Non-pigmented ciliary epithelial cell (primary cell): ENCODE data around the genes KCNC3, KLK4, SIGLECL1 and SIGLEC6.

GRCh38 chr19:50329213-50330311, at the start of gene KCNC3:
KCNC3 (minus strand) TSS chr19:50329377.
- RRBS, result no CpG with 5 or more reads among the region's 59 CpGs

DNA sequence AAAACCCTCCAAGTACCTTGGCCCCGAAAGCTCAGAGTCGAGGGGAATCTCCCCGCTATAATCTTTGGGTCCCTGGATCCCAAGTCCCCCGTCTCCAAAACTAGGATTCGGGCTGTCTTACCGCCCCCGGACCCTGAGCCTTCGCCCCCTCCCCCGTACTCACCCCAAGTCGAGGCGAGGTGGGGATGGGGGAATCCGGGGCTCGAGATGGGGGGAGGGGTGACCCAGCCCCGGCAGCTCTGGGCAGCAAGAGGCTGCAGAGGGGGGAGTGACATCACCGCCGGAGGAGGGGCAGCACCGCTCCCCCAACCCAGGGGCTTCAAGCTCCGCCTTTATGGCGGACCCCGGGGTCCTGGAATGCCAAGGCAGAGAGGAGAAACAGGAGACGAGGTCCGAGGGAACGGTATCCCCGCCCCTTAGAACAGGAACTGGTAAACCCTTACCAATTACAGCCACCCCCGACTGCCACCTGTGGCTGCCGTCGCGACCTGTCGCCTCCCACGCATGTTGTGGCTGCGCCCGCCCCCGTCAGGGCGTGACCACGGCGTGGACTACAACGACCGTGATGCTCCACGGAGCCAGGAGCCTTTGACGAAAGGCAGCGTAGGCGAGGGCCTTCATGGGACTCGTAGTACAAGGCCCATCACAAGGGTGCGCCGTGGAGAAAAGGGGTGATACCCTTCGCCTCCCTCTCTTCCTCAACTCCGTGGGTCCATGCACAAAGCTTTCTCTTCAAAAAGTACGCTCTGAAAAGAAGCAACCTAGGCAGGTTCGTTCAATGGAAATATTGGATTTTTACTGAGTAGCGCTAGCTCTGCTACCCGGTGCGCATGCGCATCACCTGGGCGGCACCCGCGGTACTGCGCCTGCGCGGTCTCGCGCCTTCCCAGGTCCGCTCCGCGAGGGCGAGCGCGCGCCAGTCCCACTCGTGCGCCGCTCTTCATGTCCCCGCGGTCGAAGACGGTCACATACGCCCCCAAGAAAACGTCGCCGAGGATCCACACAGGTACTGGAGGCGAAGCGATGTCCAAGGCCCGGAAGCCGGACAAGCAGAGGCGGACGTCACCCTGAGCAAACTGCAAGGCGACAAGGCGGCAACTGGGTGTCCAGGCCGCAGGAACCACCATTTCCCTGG, 4.2 kb upstream of the KCNC3 start:
- RRBS, result 2% methylated on average over 14 of the region's 88 CpGs

DNA sequence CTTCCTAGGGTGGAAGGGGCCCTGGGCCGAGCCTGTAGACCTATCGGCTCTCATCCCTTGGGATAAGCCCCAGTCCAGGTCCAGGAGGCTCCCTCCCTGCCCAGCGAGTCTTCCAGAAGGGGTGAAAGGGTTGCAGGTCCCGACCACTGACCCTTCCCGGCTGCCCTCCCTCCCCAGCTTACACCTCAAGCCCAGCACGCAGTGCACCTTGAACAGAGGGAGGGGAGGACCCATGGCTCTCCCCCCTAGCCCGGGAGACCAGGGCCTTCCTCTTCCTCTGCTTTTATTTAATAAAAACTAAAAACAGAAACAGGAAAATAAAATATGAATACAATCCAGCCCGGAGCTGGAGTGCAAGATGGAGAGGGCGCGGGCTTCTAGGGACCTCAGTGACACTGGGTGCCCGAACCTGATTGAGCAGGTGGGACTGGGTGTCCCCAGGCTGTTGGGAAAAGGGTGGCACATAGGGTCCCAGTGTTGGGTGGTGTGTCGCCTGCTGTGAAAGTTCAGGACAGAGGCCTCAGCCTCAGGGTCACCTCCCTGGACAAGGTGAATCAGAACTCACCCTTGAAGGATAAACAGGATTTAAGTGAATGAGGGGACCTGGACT, 1.4 kb upstream of the POLD1 start:
- RRBS, result 73% methylated on average over 3 of the region's 12 CpGs

DNA sequence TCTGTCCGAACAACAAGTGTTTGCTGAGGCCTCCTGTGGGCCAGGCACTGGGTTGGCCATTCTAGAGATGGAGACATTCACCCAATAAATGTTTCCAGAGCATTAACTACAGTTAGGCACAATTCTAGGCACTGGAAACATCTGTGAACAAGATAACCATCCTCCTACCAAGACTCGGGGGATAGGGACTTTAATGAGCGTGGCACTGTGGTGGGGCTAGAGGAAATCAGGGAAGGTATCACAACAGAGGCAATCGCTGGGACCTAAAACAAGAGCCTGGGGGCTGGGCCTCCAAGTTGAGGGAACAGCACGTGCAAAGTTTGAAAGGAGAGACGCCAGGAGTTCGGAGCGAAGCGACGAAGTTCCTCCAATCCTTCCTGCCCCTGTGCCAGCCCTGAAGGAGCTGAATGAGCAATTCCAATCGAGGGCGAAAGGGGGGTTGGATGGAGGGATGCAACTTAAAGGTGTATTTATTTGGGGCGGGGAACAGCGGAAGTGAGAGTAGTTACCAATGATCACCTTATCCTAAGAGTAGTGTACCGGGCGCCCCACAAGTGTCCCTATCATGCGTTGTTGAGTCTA, 773 bp upstream of the POLD1 start:
- RRBS, result no CpG with 5 or more reads among the region's 17 CpGs

GRCh38 chr19:50468791-50469032, 7.6 kb upstream of the EMC10 start:
- RRBS, result no CpG with 5 or more reads among the region's 5 CpGs

DNA sequence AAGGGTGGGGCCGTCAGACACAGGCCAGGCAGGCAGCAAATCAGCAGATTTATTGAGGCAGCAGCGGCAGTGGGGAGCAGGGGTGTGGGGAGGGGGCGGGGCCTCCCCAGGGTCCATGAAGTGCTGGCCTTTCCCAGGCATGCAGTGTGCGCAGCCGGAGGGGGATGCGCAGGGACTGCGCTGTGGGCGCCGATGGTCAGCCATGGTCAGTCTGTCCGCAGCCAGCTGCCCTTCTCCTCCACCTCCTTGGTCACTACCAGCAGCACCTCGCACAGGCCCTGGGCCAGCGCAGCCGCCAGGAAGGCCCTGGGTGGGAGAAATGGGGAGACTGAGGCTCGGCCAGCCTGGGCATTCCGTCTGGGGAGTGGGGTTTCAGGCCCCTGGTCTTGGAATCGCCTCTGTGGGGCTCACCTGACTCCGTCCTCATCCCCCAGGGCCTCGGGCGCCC, 5.0 kb downstream of the JOSD2 start:
- RRBS, result no CpG with 5 or more reads among the region's 19 CpGs

GRCh38 chr19:50555865-50556489, 12.3 kb downstream of the LRRC4B start:
- RRBS, result no CpG with 5 or more reads among the region's 20 CpGs

DNA sequence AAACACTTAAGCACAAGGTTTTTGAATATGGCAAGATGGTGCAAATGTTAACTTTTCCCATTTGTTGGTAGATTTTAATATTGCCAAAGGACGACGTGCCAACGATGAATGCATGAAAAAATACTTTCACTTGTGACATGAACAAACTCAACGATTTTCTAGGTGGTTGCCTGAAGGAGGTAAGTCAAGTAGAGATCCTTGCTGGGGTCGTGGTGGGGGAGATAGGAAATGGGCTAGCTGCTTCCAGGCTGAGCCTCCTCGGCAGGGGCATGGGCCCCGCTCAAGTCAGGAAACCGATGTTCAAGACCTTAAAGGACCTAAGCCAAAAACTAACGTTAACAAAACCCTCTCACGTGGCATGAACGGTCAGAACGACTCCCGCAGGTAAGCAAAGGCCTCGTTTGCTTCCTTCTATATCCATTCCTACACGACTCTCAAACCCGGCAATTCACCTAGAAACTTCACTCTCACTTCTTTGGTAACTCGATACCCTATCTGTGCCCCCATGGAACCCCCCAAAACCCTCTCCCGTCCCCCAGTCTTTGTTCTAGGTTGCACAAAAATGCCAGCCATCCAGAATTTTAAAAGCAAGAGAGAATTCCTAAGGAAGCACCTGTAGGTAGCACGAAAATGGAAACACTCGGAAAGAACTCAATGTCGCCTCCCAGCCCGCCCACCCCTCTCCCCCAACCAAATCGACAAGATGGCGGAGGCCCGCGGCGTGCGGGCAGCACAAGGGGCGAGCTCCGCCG, 13.5 kb downstream of the ACP4 start:
- RRBS, result no CpG with 5 or more reads among the region's 31 CpGs

DNA sequence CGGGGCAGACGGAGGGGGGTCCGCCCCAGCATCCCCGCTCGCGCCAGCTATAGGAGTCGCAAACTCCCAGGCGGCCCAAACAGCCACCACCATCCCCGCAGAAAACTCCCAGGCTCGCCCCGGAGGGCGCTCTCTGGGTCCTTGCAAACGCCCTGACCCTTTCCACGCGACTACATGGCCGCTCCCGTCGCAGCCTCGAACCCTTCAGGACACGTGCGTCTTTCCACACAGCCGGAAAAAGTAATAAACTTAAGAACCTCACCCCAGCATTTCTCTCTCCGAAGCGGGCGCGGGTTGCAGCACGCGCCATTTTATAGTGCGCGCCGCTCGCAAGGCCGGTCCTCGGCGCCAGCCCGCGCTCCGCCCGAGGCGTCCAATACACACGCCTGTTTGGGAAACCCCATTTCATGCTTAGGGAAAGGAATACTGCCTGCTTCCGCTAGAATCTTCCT, 14.1 kb downstream of the ACP4 start:
- RRBS, result 2% methylated on average over 13 of the region's 42 CpGs

GRCh38 chr19:50804762-50805479, 14.7 kb downstream of the ACP4 start:
- RRBS, result no CpG with 5 or more reads among the region's 30 CpGs

GRCh38 chr19:50850856-50851464, 3.8 kb upstream of the KLK3 start:
- RRBS, result no CpG with 5 or more reads among the region's 8 CpGs

DNA sequence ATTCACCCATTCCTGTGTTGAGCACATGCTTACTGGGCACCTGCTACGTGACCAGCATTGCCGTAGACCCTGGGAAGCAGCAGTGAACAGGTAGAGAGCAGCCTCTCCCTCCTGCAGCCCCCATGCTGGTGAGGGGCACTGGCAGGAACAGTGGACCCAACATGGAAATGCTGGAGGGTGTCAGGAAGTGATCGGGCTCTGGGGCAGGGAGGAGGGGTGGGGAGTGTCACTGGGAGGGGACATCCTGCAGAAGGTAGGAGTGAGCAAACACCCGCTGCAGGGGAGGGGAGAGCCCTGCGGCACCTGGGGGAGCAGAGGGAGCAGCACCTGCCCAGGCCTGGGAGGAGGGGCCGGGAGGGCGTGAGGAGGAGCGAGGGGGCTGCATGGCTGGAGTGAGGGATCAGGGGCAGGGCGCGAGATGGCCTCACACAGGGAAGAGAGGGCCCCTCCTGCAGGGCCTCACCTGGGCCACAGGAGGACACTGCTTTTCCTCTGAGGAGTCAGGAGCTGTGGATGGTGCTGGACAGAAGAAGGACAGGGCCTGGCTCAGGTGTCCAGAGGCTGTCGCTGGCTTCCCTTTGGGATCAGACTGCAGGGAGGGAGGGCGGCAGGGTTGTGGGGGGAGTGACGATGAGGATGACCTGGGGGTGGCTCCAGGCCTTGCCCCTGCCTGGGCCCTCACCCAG, 4.1 kb downstream of the KLK2 start:
- RRBS, result no CpG with 5 or more reads among the region's 13 CpGs

DNA sequence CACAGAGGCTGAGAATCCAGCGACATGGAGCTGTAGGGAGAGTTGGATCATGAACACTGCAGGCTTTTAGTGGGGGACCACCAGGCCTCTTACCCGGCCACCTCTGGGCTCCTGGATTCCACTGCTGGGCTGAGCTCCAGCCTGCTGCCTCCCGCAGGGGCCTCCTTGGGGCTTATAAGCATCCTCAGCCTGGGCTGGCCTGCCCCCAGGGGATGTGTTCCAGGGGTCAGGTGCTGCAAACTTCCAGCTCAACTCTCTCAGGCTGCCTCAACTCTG, at the start of gene KLK4:
Gene KLK4, minus strand, starts transcription at position 150 of the 276 bp plus-strand sequence.
- RRBS, result no CpG with 5 or more reads among the region's 3 CpGs

DNA sequence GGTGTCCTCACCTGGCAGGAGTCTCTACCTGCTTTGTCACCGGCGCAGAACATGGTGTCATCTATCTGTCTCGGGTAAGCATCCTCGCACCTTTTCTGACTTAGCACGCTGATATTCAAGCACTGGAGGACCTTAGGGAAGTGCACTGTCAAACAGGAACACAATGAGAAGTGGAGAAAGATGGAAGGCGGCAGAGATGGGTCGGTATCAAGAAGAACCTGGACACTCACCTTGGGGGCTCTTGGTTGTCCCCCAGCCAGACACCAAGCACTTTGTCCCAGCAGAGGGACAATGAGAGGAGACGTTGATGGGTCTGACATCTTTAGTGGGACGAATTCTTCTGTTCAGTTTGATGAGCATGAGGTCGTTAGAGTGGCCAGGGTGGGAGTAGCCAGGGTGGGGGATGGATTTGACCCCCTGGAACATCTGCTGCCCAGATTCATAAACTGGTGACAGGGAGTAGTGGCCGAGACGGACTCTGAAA, 4.2 kb downstream of the KLK5 start:
- RRBS, result no CpG with 5 or more reads among the region's 12 CpGs

DNA sequence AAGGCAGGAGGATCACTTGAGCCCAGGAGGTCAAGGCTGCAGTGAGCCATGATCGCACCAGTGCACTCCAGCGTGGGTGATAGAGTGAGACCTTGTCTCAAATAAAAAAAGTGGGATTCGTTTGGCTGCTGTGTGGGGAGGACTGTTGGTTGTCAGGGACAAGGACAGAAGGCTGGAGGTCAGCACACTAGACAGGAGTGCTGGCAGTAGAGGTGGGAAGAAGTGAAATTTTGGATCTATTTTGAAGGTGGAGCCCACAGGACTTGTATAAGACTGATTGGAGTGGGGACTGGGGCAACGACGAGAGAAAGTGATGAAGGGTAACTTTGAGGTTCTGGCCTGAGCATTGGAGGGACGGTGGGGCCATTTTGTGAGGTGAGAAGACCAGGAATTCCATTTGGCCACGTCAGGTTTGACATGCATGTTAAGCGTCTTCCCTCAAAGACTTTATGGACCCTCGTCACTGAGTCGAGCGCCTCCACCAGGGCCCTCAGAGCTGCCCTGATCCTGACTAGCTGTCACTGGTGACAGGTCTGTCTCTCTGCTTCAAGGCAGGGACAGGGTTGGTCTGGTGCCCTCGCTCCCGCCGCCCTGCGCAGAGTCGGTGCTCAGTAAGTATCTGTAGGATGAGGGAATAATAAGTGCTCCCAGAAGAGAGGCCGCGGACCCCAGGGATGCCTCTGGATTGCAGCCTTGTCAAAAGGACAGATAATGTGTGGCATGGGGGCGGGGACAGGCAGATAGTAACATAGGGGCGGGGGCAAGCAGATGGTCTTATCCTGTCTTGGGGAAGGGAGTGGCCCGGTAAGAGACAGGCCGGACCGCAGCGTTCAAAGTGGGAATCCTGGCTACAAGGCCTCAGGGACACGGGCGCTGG, 606 bp downstream of the CTU1 start:
- RRBS, result no CpG with 5 or more reads among the region's 26 CpGs

DNA sequence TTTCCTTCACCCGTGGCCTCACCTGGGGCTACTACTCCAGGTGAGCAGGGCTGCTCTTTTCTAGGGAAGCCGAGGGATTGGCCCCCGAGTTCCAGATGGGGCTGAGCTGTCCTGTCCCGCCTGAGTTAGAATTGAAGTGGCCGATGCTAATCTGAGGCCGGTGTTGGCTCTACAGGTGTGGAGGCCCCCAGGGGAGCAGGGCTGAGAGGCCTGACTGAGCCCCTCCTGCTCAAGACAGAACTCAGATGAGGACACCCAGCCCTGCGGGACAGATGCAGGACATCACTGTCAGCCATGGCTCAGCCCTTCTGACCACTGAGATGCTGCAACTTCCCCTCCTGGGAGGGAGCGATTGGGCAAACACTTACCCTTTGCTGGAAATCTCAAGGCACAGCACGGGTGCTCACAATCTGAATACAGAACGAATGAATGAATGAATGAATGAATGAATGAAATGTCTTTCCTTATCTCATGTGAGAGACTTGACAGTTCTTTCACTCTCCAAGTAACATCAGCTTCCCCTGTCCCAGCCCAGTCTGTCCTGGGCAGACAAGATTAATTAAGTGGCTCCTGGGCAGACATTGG, 3.6 kb upstream of the SIGLEC7 start:
- RRBS, result no CpG with 5 or more reads among the region's 10 CpGs

DNA sequence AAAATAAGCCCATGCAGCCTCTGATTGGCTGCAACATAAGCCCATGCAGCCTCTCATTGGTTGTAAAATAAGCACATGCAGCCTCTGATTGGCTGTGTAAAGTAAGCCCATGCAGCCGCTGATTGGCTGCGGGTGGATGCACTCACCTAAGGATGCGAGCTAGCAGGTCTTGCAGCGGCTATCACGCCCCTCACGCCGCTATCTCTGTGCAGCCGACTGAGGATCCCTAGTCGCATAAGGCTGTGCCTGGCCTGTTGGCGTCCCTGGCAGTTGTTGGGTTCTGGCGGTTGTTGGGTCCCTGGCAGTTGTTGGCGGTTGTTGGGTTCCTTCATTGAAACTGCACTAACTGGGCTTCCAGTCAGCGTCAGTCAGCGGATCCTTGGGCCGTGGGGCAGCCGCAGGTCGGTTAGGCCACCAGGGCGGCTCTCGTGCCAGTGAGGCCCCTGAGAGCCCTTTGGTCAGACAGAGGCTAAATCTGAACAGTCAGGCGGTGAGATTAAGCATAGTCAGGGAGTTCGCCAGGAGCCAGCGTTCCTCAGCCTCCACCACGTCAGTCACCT, at the start of gene SIGLECL1:
Gene SIGLECL1, plus strand, starts transcription at position 139 of the 560 bp plus-strand sequence.
- RRBS, result no CpG with 5 or more reads among the region's 23 CpGs

DNA sequence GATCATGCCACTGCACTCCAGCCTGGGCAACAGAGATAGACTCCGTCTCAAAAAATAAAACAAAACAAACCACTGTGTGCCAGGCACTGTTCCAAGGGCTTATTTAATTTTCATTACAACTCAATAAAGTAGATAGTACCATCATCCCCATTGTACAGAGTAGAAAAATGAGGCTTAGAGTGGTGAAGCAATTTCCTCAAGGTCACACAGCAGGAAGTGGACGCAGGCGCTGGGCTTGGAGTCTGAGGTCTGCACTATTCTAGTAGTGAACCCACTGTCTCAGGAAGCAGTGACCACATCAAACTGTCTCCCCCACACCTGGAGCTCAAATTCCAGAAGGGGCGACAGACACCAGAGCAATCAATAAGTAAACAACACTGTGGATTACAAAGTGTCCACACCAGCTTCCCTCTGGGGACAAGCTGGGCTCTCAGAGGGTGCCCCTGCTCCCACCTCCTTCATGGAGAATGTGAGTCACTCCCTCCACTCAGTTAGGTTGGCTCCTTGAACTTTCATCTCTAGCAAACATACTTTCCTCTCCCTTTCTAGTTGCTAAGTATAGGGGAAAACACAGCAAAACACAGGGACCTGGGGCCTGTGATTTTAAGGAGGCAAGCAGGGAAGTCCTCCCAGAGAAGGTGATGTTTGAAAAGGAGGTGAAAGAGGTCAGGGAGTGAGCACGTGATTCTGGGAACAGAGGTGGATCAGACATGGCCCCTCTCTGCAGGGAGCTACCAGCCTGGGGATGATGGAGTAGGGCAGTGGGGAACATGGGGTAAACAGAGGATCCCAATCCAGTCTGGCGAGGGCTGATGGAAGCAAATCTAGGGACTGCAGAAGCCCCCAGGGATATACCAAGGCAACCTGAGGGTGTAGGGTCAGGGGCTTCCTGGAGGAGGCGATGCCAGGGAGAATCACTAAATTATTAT, 3.4 kb downstream of the ETFB start:
- RRBS, result no CpG with 5 or more reads among the region's 7 CpGs

DNA sequence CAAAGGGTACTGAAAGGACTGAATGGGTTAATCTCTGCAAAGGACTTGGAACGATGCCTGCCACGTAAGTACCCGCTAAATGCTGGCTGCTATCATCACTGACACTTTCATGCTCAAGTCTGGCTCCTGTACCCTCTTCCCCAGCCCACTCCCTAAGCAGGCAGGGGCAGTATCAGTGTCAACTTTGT, 1.1 kb downstream of the ETFB start:
- RRBS, result no CpG with 5 or more reads among the region's 3 CpGs

DNA sequence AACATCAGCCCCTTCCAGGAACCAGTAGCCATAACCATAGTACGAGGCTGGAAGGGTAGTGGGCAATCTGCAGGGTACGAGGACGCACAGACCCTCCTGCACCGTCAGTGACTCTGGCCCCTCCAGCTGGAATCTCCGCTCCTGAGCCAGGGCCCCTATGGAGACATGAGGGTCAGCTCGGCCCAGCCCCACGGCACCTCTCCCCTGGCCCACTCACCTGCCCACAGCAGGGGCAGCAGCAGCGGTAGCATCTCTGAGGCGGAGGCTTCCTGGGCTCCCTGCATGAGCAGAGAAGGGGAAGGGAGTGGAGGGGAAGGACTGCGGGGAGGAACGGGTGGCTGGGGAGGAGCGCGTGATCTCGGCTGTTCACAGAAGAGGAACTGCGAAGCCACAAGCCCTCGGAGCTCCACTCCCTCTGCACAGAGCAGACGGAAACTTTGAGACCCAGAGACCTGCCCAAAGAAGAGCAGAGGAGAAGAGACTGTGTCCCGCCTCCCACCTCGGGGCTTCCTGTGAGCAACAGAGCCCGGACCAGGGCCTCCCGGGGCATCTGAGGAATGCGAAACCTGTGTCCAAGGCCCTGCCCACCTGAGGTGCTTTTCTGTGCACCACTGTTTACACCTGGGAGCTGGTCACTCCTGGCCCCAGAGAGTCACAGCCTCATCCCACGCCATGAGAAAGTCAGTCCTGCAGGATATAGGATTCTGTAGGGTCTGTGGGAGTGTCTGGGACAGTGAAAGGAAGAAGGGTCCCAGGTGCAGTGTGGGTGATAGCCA, at the start of gene SIGLEC6:
Gene SIGLEC6, minus strand, starts transcription at position 306 of the 776 bp plus-strand sequence.
- RRBS, result no CpG with 5 or more reads among the region's 23 CpGs